ENCODE data around the gene DDTL.

DNA sequence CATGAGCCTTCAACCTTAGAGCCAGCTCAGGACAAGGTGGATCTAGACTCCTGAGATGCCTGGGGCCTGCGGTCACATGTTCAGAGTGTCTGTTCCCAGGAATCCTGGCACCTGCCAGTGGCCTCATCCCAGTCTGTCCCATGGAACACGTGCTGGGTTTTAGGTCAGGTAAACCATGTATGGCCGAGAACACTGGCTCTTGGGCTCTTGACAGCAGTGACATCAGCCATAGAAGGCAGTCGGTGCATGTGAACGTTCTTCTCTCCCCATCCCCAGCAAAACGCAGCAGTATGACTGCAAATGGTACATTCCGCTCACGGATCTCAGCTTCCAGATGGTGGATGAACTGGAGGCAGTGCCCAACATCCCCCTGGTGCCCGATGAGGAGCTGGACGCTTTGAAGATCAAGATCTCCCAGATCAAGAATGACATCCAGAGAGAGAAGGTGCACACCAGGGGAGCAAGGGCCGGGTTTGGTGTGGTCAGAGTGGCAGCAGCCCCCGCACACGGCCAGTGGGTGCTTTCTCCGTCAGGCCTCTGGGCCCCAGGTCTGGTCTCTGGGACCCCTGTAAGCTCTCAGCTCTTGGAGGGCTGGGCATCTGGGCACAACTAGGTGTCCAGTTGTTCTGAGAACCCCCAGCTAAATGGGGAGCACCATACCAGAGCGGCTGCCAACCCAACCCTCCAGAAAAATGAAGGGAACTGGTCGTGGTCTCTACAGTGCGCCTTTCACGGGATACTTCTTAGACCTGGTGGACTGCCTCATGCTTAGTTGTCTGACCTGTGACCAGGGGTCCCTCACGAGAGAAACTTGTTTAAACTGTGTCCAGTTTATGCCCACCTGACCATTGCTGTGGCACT is 104.7 kb downstream of the BCR start:
- PRO-cap = no peak

- PRO-cap = no peak
These were observed 107.4 kb downstream of the BCR start for GRCh38 chr22:23287547-23288363.

DNA sequence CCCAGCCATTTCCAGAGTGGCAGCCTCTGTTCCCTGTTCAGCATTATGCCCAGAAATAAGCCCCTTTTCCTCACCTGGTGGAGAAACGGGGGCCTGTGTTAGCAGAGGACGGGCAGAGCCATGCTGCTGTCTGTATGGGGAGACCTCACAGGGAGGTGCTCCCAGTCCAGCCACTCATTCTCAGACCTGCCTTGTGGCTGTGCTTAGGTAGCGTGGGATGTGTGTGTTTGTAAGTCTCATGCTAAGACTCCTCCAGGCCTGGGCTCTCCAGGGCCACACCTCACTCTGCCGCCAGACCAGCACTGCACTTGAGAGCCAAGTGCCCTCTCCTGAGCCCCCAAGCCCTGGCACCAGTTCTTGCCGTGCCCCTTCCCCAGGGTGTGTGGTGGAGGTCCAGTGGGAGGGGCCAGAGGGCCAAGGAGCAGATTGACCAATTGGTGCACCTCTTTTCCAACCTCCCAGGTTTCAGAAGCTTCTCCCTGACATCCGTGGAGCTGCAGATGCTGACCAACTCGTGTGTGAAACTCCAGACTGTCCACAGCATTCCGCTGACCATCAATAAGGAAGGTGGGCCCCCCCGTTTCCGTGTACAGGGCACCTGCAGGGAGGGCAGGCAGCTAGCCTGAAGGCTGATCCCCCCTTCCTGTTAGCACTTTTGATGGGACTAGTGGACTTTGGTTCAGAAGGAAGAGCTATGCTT is 108.9 kb downstream of the BCR start:
- PRO-cap = no peak

GRCh38 chr22:23431350-23431753 is 148.7 kb downstream of the IGLL1 start:
- PRO-cap = no peak

DNA sequence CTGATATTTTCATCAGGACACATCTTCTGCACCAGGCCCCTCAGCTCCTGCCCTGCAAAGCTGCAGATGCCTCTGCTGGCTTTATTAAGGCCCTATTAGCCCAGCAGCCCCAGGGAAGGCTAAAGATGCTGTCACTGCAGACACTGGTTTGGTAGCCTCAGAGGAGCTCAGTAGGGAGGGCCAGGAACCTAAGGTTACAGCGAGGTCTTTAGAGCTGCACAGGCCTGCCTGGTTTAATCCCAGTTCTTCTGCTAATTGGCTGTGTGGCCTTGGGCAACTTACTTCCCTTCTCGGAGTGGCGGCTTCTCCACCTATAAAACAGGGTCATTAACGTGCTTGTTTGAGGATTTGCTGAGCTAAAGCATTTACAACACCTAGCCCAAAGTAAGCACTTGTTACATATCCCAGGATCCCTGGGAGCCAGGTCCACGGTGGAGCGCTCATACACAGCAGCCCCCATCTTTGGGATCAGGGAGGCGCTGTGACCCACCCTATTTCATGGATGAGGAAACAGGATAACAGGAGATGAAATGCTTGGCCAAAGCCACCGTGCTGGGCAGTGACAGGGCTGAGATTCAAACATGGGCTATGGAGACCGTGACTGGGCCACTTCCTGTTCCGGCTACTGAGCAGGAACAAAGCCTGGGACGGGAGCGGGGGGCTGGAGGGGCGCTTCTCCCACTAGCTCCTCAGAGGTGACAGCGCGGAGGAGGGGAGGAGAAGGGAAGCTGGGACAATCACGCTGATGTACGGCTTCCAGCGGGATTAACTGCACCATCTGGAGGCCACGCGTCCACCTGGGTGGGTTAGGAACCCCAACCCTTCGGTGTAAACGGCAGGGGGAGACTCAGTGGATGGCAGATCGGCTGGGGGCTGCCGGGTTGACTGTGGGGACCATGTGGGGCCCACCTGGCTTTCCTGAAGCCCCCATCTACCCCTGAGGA is 61.5 kb downstream of the IGLL1 start:
- PRO-cap = unidirectional peak, plus-strand start at position 395 of the sequence; bidirectional peak, plus-strand start at position 692 of the sequence, minus-strand start at position 603 of the sequence

- PRO-cap = bidirectional peak, plus-strand start at chr22:23533575, minus-strand start at chr22:23533443
These were observed 46.8 kb downstream of the IGLL1 start for GRCh38 chr22:23533226-23533718.

GRCh38 chr22:23534248-23534594 is 45.9 kb downstream of the IGLL1 start:
- PRO-cap = no peak

GRCh38 chr22:23565594-23565937 is 14.5 kb downstream of the IGLL1 start:
- PRO-cap = no peak

GRCh38 chr22:23714238-23714649 is 23.4 kb downstream of the RGL4 start:
- PRO-cap = no peak

DNA sequence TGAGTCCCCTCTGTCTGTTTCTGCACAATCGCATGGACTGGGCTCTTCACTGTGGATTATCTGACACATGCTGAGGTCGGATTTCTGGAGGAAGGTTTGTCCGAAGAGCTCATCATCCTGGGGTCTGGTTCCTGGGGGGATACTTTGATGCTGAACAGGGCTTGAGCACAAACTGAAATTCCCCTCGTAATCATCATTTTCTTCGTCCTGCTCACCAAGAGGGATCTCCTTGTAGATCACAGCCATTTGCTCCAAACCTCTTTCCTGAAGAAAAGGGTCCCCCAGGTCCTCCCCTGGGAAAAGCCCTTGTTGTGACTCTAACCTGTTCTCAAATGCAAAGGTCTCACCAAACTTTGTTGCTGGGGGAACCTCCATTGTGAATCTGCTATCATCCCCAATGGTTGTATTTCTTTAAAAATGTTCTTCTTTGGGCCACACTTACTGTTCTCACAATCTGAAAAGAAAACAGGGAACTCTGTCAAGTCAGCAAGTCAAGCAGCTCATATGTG is 6.1 kb downstream of the ZNF70 start:
- PRO-cap = no peak

GRCh38 chr22:23835175-23835646 is 3.6 kb downstream of the DERL3 start:
- PRO-cap = no peak

DNA sequence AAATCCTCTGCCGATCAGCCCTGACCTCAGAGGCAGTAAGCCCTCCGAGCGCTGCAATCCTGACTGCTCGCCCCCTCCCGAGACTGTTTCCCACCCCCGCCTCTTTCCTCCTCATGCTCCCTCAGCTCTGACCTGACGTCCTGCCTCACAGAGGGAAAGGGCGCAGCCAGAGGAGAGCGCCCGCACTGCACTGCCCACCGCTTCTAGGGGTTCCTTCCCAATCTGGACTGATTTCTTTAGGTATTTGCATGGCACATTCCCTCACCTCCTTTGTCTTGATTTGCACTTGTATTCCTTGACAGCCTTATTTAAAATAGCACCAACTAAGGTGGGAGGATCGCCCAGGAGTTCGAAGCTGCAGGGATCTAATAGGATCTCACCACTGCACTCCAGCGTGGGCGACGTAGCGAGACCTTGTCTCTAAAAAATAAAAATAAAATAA is 624 bp downstream of the SLC2A11 start:
- PRO-cap = bidirectional peak, plus-strand start at position 148 of the sequence, minus-strand start at position 65 of the sequence; unidirectional peak, minus-strand start at position 229 of the sequence

- PRO-cap = bidirectional peak, plus-strand start at chr22:23894383, minus-strand start at chr22:23894257
These were observed 289 bp upstream of the MIF start for GRCh38 chr22:23893847-23894341.

- PRO-cap = no peak
These were observed 2.1 kb downstream of the MIF start for GRCh38 chr22:23895978-23897019.

- PRO-cap = no peak
These were observed 12.8 kb downstream of the MIF start for GRCh38 chr22:23906727-23907703.

- PRO-cap = unidirectional peak, plus-strand start at chr22:23966881
These were observed at the start of gene DDTL for GRCh38 chr22:23966727-23967136. Gene DDTL, plus strand, starts transcription at chr22:23966888.

- PRO-cap = no peak
These were observed 3.5 kb downstream of the DDT start for GRCh38 chr22:23970536-23971262.

DNA sequence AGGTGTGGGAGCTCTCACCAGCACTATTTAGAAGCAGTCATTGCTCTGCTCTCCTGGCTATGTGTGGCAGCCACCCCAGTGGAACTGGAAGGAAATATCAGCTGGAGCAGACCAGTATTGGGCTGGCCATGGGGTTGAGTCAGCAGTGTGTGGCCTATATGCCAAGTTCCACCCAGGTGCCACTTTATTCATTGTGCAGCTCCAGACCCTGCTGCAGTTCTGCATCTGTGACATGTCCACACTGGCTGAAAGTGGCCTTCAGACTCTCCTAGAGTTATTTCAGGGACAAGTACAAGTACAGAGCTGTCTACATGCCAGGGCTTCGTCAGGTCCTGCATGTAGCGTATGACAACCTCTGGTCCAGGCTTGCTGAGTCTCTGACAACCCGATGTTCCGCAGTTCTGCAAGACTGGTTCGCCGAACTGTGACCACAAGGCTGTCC is 55.2 kb downstream of the CABIN1 start:
- PRO-cap = no peak

DNA sequence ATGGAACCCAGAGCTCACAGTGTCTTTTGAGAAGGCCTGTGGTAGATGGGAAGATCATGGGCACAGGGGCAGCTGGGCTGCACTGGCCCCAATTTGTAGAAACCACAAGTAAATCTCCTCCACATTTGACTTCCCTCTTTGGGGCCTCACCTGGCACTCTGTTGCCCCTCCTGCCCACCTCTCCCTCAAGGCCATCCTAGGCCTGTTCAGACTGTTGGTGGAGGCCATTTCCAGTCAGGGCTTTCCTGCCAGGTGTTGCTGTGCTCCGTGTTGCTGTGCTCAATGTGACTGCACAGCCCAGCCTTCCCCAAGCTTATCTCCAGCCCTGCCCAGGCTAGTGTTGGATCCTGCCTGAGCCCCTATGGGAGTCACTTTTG is 36.8 kb upstream of the SUSD2 start:
- PRO-cap = no peak

DNA sequence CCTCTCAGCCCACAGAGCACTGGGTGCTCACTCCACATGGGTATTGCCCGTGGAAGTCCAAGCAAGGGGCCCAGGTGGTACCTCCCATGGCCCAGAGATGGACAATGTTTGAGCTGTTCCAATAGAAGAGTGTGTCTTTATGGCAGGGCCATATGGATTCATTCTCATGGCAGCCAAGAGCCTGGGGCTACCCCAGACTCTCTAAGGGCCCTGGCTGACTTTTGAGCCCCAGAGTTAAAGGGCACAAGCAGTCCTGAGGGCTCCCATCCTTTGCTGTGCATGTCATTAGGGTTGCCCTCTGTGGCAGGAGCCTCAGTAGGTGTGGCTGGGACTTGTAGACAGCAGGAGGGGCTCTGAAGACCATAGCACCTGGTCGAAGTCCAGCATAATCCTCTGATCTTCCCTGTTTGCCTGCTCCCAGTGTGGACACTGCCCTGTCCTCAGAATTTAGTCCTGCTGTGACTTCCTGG is 33.1 kb upstream of the SUSD2 start:
- PRO-cap = no peak

Data from neural crest cell (in vitro differentiated cells).